Colonic mucosa (tissue), 1 donor: ENCODE results near the genes LLGL1, FLII and SMCR8.

DNA sequence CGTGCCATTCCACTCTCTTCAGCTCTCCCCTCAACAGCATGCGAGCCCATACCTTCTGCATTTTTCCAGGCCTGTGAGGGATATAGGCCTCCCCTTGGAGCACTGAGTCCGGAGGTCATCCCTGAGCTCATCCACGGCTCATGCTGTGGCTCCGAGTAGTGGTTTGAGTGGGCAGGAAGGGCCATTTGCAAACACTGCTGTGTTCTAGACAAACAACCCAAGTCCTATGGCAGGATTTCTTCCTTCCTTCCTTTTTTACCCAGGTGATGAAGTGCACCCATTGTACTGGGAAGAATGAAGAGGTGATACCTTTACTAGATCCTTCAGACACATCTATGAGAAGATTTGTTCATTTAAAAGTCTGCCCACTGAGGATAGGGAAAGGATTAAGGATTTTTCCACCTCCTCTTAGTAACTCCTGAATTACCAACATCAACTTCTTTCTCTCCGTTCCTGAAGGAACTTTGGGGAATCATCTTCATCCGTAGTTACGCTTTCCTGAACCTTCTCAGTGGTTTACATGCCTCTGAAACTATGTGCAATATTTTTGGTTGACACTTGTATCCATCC lies 20.5 kb upstream of the DRG2 start:
- PRO-cap: no peak

GRCh38 chr17:18182705-18182788 lies 1.1 kb upstream of the ALKBH5 start:
- PRO-cap: no peak

GRCh38 chr17:18206589-18207037 lies 18.8 kb upstream of the LLGL1 start:
- PRO-cap: no peak

- PRO-cap: no peak
Observed at GRCh38 chr17:18207632-18207996, 17.8 kb upstream of the LLGL1 start.

- PRO-cap: bidirectional peak, plus-strand start at chr17:18225642, minus-strand start at chr17:18225348; unidirectional peak, plus-strand start at chr17:18225685
Observed at GRCh38 chr17:18225132-18226566, at the start of gene LLGL1. LLGL1 (plus strand) TSS chr17:18225635.

- PRO-cap: no peak
Observed at GRCh38 chr17:18226567-18227050, 1.2 kb downstream of the LLGL1 start.

GRCh38 chr17:18258470-18259211 lies at the start of gene FLII:
FLII (minus strand) TSS chr17:18258738.
- PRO-cap: unidirectional peak, minus-strand start at chr17:18258690

- PRO-cap: bidirectional peak, plus-strand start at chr17:18315293, minus-strand start at chr17:18314930; bidirectional peak, plus-strand start at chr17:18315853, minus-strand start at chr17:18315753
Observed at GRCh38 chr17:18315137-18316031, at the start of gene SMCR8. SMCR8 (plus strand) TSS chr17:18315293.

DNA sequence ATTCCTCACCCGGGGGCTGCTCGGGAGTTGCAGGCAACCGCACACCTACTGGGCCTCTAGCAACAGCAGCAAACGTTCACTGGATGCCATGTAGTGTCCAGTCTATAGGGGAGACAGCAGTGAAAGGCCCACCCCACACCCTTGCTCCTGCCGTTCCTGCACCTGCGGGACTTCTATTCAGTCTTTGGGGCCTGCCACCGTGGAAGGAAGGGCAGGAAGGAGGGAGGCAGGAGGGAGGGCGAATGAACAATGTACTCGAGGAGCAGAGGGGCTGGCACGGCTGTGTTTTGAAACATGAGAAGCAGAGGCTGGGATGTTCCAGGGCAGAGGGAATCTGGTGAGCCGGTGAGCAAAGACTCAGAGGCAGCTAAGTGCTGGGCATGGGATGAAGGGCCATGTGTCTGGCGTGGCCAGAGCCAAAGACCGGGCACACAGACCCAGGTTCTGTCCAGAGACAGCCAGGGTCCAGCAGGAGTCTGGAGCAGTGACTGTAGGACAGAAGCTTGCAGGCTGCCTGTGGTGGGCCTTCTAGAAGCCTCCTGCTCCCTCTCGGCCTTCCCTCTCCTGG lies 15.3 kb downstream of the SLC5A10 start:
- PRO-cap: no peak

- PRO-cap: unidirectional peak, plus-strand start at chr17:19000919
Observed at GRCh38 chr17:19000402-19001401, 3.9 kb downstream of the FAM83G start.

DNA sequence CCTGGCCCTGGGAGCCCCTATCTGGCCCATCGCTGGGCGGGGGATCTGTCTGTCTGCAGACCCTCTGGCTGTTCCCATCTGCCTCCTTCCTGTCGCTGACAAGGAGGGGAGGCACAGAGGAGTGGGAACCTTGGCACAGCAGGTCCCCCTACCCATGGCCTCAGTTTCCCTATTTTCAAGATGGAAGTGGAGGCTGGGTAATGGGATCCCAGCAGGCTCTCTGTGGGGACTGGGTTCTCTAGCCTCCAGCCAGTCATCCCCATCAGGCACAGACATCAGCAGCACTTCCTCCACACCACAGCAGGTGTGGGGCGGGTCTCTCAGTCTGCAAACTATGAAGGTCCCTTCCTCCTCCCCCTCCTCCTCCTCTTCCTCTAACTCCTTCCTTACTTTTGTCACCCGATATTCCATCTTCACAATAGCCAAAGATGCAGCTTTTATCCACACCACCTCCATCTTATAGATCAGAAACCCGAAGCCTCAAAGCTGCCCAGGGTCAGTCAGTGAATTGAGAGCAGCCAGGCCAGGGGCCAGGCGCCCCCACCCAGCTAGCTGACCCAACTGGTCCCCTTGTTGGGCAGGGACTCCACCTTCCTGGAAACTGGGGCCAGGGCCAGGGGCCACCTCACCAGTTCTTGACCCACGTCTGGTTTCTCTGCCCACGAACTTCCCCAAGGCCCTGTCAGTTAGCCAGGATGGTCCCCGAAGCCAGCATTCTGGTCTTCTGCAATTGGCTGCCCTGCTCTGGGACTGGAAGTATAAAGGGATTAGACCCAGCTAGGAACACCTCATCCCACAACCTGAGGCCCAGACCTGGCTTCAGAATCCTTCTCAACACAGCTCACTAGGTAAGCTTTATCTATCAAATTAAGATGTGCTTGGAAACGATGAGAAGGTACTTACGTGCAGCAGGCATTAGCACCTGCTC lies 2.5 kb downstream of the FAM83G start:
- PRO-cap: no peak

- PRO-cap: bidirectional peak, plus-strand start at chr17:19004325, minus-strand start at chr17:19004171; unidirectional peak, minus-strand start at chr17:19004492
Observed at GRCh38 chr17:19003664-19004628, 618 bp downstream of the FAM83G start.

DNA sequence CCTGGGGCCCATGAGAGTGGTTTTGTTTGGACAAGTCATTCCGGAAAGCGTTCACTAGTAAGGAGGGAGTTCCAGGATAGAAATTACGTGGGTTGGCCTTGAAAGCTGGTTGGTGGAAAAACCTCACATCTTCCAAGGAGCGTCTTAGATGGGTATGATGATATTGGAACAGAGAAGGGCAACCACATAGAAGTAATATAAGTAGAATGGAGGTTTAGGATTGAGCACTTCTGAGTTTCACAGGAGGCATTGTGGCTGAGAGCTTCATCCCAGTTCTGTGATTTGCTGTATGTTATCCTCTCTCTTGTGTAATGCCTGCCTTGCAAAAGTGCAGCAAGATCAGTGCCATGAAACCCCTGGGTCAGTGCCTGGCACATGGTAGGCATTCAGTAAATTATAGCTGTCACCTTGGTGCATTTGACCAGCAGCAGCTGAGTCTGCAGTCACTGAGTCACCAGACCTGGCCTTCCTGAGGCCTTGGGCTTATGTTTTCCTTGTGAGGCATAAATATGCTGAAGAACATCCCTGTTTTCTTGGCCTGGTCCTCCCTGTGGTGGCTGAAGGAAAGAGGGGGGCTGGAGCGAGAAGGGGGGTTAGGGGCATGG lies 26.3 kb downstream of the EPN2 start:
- PRO-cap: no peak

DNA sequence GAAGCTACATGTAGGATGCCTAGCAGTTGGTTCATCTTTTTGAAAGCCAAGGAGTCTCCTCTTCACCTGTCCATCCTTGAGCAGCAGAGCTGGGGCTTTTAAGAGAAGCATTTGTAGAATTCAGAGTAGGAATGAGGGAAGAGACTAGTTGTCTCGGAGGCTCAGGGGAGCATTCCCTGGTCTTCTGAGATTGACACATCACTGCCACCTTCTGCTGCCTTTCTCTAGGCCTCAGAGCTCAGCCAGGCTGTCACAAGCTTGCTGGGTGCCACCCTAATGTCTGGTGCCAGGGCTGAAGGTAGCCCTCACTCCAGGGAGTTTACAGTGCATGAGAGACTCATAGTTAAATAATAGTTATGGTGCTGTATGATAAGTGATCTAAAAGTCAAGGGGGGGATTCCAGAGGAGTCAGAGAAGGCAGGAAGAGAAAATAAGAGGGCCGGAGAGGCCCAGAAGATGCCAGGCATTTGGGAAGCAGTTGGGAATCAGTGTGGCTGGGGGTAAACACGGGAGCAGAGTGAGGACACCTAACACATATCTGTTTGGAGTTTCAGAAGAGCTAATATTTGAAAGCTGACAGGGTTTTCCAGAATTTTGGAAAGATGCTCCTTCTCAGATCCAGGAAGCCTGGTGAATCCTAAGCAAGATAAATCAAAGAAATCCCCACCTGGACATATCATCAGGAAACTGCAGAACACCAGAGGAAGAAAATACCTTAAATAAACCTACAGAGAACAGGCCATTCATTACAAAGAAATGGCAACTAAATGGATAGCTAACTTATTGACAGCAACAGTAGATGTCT lies 39.5 kb downstream of the B9D1 start:
- PRO-cap: no peak

DNA sequence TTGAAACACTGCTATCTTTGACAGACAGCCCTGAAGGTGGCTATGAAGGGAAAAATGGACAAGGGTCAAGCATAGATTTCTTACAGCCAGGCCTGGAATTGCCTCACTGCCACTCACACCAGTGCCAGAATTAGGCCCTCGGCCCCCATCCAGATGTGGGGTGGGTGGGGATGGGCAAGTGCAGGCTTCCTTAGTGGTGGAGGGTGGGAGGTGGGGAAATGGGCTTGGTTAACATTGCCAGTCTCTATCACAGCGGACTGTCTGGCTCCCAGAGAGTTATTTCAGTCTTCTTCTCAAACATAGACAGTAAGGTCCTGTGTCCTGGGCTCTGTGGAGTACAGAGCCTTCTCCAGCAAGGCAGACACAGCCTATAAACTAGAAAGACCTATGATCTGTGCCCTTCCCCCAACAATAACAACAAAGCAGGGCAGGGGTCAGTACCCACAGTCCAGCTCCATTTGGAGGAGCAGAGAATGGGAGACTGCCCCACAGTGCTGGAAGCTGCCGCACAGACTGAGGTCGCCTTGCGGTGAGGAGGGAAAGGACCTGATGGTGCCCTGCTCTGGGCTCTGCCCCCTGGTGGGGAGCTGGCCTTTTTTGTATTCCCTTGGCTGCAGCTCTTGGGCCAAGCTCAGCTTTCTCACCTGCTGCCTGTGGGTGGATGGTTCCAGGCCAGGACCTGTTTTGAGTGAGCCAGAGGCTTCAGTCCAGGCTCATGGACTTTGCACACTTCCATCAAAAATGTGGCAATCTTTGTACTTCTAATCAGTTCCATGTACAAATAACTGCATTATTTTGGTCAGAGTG lies 24.6 kb downstream of the B9D1 start:
- PRO-cap: no peak

DNA sequence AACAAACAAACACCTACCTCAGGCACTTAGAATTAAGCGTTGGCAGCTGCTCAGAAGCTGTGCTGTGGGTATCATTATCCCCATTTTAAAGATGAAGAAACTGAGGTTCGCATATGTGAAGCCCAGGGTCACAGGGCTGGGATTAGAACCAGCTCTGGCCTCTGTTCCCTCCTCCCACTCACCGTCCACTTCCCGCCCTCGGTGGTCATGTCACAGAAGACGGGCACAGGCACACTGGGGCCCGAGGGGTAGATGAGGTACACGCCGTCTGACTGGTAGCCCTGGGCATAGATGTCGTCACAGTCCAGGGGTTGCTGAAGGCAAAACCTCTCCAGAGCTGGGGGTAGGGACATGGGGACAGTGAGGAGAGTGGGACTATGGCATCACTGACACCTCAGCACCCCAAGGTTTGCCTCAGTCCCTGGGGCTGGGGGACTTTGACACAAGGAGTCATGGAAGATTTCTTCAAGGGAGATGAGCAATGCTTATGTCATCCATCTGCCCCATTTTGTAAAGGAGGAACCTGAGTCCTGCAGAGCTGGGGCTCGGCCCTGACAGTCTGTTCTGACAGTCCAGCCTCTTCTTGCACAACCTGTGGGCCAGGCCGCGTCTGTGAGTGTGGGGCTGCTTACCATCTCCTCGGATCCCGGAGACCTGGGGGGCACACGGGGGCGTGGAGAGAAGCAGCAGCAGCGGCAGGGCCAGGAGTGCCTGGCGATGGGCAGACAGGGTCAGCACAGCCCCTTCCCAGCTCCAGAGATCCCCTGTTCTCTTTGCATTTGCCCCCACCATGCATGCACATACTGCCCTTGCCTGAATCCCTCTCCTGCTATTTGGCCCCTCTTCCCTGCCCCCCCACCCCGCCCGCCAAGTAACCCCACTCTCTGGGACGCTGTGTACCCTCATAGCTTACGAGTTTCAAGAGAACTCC lies 597 bp downstream of the MFAP4 start:
- PRO-cap: unidirectional peak, plus-strand start at position 570 of the sequence

DNA sequence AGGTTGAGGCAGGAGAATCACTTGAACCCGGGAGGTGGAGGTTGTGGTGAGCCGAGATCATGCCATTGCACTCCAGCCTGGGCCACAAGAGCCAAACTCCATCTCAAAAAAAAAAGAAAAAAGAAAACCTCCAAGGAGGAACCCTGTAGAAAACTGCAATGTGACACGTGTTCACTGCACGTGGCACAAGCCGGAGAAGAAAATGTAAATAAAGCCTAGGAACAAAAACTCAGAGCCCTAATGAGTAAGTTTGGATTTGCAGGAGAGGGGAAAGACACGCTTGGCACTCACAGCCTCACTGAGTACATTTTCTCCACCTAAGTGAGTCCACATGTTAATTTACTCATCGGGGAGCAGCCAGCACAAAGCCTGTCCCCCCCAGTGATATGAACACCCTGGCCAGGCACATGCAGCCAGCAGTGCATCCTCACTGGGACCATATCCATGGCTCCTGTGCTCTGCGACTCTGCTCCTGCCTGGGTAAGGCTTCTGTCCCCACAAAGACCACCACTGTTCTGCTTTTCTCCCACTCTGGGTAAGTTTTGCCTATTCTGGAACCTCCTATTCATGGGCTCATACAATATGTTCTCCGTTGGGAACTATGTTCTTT lies 53.0 kb downstream of the RNF112 start:
- PRO-cap: unidirectional peak, plus-strand start at position 253 of the sequence

GRCh38 chr17:19502485-19502926 lies 31.1 kb upstream of the SLC47A1 start:
- PRO-cap: no peak

DNA sequence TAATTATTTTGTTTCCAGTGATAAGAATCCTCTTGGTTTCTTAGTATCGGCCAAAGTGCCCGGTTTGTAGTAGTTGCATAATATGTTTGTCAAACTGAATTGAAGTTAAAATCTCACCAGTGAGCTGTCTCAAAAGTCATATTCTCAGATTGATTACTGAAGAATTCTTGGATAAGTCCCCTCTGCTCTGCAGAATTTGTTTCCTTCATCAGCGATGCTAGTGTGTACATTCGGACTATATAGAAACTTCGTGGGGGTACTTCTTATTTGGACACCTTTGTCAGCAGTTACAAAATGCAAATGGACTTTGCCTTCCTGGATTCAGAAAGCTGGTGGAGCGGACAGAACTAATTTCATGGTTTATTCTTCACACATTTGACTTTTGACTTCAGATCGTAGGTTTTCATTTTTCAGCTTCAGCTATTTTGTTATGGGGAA lies 28.2 kb downstream of the SLC47A1 start:
- PRO-cap: no peak

- PRO-cap: bidirectional peak, plus-strand start at chr17:19724693, minus-strand start at chr17:19724556
Observed at GRCh38 chr17:19724454-19725333, 8.3 kb upstream of the SLC47A2 start.